Lower leg skin (tissue), 2 donors: ENCODE results near the gene OTUD1.

DNA sequence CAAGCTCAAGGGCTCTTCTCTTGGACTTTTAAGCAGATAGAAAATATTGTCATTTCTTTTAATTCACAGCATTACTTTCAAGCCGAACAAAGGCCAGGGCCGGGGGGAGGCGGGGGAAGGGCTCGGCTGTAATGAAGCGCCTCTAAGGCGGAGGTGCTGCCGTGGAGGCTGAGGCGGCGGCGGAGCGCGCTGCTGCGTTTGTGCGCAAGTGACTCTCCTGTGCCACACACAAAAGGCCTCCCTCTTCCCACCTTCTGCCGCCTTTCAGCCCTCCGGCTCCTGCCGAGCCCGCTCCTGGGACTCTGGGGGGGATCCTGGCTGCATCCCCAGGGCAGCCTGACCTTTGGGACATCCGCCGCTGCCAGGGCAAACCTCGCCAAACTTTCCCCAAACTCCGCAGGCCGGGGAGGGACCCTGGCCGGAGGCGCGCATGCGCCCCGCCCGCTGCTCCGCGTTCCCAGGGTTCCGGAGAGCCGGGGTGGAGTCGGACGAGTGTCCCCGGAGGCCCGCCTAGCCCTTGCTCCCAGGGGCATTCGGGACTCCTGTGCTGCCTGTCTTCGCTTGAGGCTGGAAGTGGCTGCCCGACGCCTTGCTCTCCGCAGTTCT lies 6.7 kb downstream of the PTF1A start:
- PRO-cap = no peak
- RAMPAGE, long total RNA, 2 experiments = no peak in any of the 2 experiments

- PRO-cap = no peak
- RAMPAGE, long total RNA, 2 experiments = no peak in any of the 2 experiments
These were observed 18.2 kb upstream of the C10orf67 start for GRCh38 chr10:23362873-23363195.

GRCh38 chr10:23363551-23363944 lies 19.0 kb upstream of the C10orf67 start:
- PRO-cap = no peak
- RAMPAGE, long total RNA, 2 experiments = no peak in any of the 2 experiments

DNA sequence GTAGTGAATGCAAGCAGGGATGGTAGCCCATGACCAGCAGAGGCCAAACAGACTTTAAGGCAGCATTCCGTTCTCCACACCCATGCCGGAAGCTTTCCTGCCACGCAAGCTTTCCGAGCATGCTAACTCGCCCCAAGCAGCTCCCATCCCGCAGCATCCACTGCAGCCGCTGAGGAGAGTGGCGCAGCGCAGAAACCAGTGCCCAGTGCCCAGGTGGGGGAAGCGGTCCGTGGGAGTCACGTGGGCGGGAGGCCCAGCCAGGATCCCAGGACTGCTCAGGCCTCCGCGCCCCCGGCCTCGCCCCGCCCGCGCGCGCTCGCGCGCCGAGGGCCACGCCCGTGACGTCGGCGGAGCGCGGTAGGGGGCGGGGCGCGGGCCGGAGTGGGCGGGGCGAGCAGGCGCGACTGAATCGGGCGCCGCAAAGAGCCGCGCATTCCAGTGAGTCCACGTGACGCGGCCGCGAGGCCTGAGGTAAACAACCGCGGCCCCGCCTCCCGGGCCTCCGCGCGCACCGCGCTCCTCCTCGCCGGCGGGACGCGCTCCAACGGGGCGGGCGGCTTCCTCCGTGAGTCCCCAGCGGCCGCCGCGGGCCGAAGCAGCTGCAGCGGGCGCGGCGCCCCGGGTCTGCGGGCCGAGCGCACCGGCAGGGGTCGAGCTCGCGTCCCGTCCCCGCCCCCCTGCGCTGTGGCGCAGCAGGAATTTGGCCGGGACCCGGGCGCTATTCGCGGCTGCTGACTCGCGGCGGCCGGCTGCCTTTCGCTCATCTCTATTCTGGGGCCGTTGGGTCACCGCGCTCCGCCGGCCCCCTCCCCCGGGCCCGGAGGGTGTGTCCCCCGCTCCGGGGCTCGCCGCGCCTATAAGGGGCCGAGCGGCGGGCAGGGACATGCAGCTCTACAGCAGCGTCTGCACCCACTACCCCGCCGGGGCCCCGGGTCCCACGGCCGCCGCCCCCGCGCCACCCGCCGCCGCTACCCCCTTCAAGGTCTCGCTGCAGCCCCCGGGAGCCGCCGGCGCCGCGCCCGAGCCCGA lies at the start of gene OTUD1:
TSS of gene OTUD1 (plus strand) at position 501 of the 1,029 bp plus-strand sequence.
- PRO-cap = bidirectional peak, plus-strand start at position 501 of the sequence, minus-strand start at position 299 of the sequence; bidirectional peak, plus-strand start at position 859 of the sequence, minus-strand start at position 773 of the sequence
- RAMPAGE, long total RNA, 2 experiments = no peak in any of the 2 experiments

GRCh38 chr10:23442193-23443080 lies 3.6 kb downstream of the OTUD1 start:
- PRO-cap = no peak
- RAMPAGE, long total RNA, 2 experiments = no peak in any of the 2 experiments

DNA sequence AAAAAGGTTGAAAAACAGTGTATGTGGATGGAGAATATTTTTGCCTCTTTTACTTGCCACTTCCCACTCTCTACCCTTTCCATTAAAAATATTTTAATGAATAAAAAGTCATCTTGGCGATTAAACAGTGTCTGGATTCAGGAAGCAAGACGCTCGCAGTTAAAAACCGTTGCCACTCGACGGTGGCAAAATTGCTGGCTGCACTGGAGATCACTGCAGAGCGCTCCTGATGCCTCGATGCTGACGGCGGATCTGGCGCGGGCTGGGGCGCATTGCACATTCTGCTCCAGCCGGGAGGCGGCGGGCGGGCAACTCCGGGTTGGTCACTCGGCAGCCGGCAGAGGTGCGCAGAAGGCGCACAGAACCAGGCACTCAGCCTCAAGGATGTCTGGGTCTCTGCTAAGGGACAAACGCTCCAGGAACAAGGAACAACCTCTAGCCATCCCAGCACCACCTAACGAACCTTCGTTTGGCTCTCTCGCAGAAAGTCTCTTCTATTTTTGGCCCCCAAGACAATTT lies 254.5 kb downstream of the OTUD1 start:
- PRO-cap = no peak
- RAMPAGE, long total RNA, 2 experiments = no peak in any of the 2 experiments

DNA sequence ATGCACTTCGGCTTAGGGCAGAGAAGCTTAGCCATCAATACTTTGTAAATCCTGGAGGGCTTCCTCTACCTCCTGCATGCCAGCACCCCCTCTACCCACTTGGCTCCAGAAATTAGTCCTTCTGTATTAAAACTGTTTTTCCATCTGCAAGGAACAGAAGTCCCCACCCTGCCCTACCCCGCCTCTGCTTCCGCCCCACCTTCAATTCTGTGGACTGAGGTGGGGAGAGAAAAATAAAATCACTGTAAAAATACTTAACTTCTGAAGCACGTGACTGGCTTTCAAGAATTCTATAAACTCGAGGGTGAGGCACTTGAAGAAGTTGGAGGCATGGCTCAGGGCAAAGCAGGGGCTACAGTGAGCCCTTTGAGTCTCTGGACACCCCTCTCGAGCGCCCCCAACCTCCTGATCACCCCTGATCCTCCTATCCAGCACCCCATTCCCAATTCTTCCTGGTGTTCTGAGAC lies 7.4 kb upstream of the KIAA1217 start:
- PRO-cap = no peak
- RAMPAGE, long total RNA, 2 experiments = no peak in any of the 2 experiments

GRCh38 chr10:24306403-24307029 lies 97.6 kb downstream of the KIAA1217 start:
- PRO-cap = no peak
- RAMPAGE, long total RNA, 2 experiments = no peak in any of the 2 experiments

DNA sequence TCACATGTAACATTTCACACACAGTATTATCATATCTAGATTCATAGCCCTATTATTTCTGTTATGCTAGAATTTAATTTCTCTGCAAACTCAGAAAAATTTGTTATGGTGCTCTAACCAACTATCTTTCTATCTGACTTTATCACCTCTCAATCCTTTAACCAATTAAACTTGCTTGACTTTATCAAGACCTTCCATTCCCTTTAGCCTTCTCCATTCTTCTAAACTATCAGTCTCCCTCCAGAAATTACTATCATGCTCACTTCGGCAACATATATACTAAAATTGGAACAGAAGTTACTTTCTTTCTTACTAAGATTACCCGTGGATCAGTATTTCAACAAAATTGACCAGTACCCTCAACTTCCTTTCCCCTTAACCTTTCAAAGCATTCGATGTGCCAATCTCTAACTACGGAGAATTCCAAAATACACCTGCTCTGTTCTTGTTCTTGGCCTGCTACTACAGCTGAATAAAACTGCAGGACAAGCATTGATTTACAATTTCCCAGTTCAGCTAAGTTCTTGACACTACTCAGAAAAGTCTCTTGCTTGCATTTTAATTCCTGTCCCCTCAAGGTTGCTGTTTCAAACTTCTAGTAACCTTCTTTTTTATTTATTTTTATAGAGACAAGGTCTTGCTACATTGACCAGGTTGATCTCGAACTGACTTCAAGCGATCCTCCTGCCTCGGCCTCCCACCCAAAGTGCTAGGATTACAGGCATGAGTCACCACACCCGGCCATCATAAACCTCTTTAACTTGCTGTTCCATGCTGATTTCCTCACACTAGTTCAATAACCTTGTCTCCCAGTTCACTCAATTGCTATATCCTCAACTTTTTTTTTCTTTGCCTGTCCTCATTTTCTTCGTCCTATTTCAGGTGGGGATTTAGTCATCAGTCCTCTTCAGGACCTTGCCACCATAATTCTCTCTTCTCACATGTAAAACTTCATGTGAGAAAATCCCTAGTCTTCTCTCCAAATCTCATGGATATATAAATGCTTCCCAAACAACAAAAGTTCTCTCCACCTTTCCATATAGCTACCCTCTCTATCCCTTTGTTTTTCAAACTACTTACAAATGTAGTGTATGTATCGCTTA lies 80.1 kb downstream of the ARHGAP21 start:
- PRO-cap = no peak
- RAMPAGE, long total RNA, 2 experiments = no peak in any of the 2 experiments

DNA sequence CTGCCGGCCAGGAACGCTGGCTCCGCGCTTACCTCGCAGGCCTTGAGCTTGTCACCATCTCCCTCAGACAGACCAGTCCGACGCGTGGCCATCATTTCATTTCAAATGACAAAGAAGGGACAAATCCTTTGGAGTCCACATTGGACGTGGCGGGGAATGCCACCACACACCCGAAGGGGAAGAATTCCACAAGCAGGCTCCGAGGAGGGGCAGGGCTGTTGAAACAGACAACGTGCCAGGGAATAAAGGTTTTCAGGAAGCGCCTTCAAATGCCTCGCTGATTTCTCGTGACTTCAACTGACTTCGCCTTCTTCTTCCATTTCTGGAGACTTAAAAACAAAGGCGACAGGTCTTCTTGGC lies 1.9 kb downstream of the ARHGAP21 start:
- PRO-cap = no peak
- RAMPAGE, long total RNA, 2 experiments = no peak in any of the 2 experiments

DNA sequence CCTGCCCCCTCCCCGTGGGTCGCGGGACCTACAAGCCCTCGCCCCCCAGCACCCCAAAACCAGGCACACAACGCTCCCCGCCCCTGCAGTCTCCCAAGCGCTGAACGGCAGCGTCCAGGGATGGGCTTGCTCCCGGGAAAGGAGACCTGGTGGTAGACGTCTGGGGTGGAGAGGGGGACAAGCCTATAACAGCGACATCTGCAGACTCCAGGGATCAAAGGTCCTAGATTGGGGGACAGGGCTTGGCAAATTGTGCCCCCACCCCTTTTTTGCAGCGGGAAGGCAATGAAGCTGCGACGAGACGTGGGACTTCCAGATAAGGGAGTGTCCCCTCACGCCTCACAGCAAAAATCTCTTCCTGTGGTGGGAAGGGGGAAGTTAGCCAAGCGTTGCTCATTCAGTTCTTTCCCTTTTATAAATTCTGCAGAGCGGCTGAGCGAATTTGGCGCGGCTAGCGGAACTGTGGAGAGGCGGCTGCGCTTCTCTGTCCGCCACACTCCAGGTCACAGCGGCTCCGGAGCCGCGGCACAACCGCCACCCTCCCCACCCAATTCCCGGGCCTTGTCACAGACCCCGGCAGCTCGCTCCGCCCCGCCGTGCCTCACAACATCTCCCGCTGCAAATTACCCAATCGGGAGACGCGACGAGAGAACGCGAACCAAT lies 540 bp upstream of the ARHGAP21 start:
- PRO-cap = bidirectional peak, plus-strand start outside the sequence, minus-strand start at position 553 of the sequence
- RAMPAGE, long total RNA, 2 experiments = no peak in any of the 2 experiments

DNA sequence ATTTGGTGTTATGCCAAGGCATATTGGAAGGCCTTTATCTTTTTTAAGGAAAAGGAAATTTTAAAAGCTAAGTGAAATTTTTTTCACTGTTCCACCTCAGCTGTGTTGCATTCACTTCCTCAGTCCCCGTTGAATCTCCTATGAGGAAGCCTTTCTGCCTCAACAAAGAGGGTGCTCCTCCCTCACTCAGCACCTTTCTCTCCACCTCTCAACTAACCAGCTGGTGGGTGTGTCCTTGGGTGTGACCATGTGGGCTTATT lies 82.9 kb downstream of the PRTFDC1 start:
- PRO-cap = no peak
- RAMPAGE, long total RNA, 2 experiments = no peak in any of the 2 experiments

- PRO-cap = no peak
- RAMPAGE, long total RNA, 2 experiments = no peak in any of the 2 experiments
These were observed 22.7 kb upstream of the PRTFDC1 start for GRCh38 chr10:24975091-24975568.

- PRO-cap = no peak
- RAMPAGE, long total RNA, 2 experiments = no peak in any of the 2 experiments
These were observed 64.5 kb downstream of the THNSL1 start for GRCh38 chr10:25080830-25081439.

DNA sequence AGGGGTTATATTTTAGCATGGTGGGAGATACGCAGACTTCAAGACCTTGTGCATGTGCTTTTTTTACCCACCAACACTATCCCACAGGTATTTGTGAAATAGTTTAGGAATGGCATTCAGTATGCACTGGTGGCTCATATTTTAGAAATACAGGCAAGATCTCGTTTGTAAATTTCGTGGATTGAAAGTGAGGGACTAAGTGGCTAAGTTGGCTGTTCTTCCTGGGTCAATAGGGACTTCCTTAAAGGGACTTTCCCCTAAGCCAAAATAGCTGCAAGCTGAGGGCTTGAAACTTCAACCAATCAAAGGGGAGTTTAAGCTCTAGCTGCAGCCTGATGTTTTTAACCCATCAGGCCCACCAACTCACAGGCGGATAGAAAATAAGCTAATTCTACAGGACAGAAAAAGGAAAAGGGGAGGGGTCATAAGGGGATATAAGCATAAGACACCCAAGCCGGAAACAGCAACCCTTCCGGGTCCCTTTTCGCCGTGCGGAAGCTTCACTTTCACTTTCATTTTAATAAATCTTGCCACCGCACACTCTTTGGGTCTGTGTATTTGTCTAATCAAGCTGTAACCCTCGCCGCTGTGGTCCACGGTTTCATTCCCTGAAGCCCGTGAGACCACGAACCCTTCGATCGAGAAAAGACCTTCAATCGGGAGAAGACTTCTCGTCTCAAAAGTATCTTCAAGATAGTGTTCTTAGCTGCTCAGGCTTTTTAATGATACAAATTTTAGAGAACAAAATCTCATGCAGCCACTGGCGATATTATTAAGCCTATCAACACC lies 291.1 kb downstream of the GPR158 start:
- PRO-cap = no peak
- RAMPAGE, long total RNA, 2 experiments = no peak in any of the 2 experiments

DNA sequence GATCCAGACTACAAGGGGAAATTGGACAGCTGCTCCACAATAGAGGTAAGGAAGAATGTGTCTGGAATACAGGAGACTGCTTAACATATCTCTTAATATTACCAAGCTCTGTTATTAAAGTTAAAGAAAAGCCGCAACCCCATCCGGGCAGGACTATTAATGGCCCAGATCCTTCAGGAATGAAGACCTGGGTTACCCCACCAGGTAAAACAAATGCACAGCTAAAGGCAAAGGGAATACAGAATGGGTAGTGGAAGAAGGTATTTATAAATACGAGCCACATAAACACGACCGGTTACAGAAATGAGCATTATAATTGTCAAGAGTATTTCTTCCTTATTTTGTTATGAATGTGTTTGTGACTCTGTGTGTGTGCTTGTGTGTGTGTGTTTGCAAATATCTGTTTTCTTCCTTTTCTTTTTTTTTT lies 49.5 kb upstream of the MYO3A start:
- PRO-cap = no peak
- RAMPAGE, long total RNA, 2 experiments = no peak in any of the 2 experiments

- PRO-cap = no peak
- RAMPAGE, long total RNA, 2 experiments = no peak in any of the 2 experiments
These were observed 90.8 kb downstream of the APBB1IP start for GRCh38 chr10:26528940-26529419.

- PRO-cap = no peak
- RAMPAGE, long total RNA, 2 experiments = no peak in any of the 2 experiments
These were observed 122.7 kb upstream of the PDSS1 start for GRCh38 chr10:26574722-26575297.

GRCh38 chr10:27354720-27355042 lies 114.1 kb upstream of the ACBD5 start:
- PRO-cap = no peak
- RAMPAGE, long total RNA, 2 experiments = no peak in any of the 2 experiments

- PRO-cap = no peak
- RAMPAGE, long total RNA, 2 experiments = no peak in any of the 2 experiments
These were observed 962 bp downstream of the MKX start for GRCh38 chr10:27744366-27745348.